ENCODE measurements around a stretch of chr14.

DNA sequence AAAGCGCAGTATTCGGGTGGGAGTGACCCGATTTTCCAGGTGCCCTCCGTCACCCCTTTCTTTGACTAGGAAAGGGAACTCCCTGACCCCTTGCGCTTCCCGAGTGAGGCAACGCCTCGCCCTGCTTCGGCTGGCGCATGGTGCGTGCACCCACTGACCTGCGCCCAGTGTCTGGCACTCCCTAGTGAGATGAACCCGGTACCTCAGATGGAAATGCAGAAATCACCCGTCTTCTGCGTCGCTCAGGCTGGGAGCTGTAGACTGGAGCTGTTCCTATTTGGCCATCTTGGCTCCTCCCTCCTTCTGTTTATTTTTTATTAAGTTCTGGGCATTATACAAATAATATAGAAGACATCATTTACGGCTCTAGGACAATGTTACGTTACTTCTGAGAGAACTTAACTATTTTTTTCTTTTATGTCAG lies 49.8 kb downstream of the RGS6 start:
- PRO-cap = no peak

DNA sequence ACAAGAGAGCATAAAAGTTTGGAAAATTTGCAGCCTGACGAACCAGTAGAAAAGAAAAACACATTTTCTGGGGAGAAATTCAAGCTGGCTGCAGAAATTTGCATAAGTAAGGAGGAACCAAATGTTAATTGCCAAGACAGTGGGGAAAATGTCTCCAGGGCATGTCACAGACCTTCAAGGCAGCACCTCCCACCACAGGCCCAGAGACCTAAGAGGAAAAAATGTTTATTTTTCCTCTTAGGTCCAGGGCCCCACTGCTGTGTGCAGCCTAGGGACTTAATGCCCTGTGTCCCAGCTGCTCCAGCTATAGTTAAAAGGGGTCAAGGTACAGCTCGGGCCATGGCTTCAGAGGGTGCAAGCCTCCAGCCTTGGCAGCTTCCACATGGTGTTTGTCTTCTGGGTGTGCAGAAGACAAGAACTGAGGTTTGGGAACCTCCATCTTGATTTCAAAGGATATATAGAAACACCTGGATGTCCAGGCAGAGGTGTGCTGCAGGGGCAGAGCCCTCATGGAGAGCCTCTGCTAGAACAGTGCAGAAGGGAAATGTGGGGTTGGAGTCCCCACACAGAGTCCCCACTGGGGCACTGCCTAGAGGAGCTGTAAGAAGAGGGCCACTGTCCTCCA lies 425.6 kb downstream of the RGS6 start:
- PRO-cap = no peak

GRCh38 chr14:72519050-72519819 lies 374.7 kb downstream of the DPF3 start:
- PRO-cap = no peak

GRCh38 chr14:72544404-72545237 lies 349.3 kb downstream of the DPF3 start:
- PRO-cap = no peak

- PRO-cap = no peak
These were observed 217.9 kb downstream of the DPF3 start for GRCh38 chr14:72675963-72676453.

DNA sequence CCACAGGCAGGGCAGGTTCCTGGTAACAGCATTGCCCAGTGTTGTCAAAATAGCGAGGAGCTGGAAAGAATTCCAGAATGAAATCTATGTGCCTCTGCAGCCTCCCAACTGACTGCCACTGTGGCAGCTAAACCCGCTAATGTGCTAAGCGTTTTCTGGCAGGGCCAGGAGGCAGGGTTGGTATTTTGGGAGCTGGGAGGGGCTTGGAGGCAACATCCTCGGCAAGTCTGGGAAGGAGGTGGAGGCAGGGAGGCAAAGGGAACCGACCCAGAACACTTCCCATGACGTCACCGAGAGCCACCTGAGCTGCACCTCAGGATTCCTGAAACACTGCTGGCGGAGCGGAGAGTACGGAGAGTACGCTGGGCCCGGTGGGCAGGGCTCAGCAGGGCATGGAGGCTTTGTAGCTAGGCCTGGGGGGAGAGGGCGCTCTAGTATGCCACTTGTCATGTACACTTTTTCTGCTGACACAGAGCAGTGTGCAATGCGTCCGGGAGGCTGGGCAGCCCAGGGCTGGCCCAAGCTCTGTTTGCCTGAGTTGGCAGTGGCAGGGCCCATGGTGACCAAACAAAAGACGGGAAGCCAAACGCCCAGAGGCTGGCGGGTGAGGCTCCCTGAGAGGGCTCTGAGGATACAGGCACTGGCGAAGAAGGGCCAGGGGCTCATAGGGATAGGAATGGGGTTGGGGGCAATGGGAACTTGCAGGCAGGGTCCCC lies 81.5 kb downstream of the DPF3 start:
- PRO-cap = no peak

- PRO-cap = no peak
These were observed 44.5 kb downstream of the DPF3 start for GRCh38 chr14:72849405-72849744.

GRCh38 chr14:72907908-72908346 lies 14.0 kb upstream of the DPF3 start:
- PRO-cap = no peak

DNA sequence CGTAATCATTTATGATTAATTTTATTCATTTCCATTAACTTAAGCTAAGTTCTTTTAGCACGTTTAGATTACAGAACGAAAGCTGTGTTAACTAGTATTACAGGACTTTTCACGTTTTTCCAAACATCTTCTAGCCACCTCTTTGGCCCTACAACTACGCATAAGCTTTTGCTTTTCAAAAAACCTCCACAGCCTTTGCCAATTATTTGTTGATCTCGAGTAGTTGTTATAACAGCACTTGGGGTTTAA lies 490 bp upstream of the RBM25 start:
- PRO-cap = no peak

- PRO-cap = no peak
These were observed 30.4 kb upstream of the PSEN1 start for GRCh38 chr14:73105633-73106532.

DNA sequence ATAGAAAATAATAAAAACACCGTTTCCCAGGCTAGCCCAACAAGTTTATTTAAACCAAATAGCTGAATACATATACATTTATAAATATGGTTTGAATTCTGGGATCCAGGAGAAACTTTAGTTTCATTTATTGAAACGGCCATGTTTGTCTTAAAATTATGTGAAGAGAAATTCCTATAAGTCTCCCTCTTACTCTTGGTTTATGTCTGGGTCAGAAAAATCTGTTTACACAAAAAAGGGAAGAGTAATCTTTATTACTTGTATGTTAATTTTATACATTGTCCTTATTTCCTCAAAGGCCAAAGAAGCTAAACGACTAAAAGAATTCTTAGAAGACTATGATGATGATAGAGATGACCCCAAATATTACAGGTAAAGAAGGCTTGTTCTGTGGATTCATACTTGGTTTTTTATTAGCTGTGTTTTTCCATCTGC lies 28.8 kb upstream of the PSEN1 start:
- PRO-cap = no peak

GRCh38 chr14:73220284-73220891 lies 16.9 kb upstream of the PAPLN start:
- PRO-cap = no peak

DNA sequence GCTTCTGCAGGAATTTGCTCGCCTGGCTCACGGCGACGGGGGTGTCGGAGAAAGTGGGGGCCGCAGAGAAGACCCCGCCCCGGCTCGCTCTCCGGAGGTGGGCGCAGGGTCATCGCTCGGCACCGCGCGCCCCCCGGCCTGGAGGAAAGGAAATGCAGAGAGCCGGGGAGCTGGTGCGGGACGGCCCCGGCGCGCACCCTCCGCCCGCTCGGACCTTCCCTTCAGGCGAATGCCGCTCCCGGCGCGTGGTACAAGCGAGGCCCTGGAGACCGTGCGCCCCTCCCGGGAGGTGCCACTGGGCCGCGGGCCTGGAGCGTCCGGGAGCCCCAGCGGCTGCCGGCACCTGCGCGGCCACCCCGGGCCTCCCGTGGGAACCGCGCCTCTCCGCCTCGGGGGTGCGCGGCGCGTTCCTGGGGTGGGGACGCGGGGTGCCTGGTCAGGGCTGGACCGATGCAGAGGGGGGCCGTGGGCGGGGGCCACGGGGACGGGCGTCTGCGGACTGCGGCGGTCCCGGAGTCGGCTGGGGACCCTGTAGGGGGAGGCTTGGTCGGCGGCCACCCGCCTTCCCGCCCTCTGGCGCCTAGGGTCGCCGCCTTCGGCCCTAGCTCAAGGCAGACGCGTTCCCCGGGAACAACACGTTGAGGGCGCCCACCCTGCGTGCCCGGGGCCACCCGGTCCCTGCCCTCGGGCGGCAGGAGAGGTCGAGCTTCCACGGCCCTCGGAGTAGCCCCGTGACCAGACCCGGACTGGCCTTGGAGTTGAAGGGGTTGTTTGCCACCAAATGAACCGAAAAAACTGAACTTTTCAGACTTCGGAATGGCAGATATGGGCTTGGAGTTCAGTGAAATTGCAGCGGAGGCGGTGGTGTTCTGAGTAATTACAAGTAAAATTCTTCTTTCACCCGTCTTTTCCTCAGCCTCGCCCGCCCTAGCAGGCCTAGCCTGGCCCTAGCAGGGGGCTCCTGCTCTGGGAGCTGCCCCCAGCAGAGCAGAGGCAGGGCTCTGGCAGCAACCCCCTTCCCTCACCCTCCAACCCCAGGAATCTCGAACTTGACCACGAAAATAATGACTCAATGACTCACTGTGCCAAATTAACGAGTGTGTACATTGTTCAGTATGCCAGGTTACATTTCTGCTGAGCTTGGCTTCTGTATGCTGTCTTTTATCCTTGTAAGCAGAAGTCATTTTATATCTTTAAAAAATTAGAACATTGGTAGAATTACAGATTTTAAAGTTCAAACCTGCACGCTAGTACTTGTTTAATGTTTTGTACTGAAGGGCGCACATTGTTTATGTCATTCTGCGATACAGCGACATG lies 807 bp downstream of the PAPLN start:
- PRO-cap = no peak

DNA sequence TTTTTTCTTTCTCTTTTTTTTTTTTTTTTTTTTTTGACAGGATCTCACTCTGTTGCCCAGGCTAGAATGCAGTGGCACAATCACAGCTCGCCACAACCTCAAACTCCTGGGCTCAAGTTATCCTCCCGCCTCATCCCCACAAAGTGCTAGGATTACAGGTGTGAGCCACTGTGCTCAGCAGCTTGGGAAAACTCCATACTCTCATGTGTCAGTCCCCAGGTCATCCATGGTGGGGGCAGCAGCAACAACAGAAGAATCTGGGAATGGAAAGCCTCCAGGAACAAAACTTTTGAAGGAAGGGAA lies 53.0 kb downstream of the NUMB start:
- PRO-cap = no peak

DNA sequence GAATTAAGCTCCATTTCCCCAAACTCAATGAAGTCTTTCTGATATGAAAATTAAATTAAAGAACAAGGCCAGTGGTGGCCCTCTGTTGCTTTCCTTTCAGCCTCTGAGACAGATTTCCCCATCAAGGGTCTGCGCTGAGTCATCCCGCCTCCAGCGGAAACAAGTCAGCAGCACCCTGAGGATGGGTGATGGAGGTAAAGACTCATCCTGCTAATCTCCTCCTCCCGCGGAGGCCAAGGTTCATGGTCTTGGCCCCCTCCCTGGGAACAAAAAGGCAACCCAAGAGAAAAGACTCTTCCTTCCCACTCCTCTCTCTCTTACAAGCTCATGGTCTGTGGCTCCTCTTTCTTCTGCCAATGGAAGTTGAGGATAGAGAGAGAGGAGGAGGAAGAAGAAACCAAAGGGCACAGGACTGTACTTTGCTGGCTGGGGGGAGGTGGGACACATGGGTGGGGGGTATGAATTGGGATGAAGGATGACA lies 9.1 kb upstream of the NUMB start:
- PRO-cap = no peak

DNA sequence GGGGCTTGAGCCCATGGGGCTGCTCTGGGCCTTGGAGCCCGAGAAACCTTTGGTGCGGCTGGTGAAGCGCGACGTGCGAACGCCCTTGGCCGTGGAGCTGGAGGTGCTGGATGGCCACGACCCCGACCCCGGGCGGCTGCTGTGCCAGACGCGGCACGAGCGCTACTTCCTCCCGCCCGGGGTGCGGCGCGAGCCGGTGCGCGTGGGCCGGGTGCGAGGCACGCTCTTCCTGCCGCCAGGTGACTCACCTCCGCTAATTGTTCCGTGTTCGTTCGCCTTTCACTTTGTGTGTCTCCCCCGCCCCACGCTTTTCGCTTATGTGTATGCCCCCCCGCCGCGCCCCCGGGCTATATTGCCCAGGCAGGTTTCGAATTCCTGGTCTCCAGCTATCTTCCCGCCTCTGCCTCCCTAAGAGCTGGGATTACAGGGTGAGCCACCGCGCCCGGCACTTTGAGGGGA lies 661 bp downstream of the ACOT2 start:
- PRO-cap = bidirectional peak, plus-strand start at position 256 of the sequence, minus-strand start at position 153 of the sequence; bidirectional peak, plus-strand start at position 282 of the sequence, minus-strand start at position 286 of the sequence

DNA sequence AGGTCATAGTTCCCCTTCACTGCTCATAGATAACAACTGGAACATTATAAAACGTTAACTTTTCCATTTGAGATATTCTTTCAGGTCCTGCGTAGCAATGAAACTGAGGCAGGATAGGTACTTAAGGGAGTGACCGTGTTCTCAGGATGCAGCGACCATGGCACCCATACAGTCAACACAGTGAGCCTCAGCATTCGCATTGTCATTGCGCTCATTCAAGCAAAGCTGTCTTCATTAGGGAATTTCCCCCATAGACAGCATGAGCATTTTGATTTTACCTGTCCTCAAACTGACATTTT lies 9.4 kb upstream of the ACOT4 start:
- PRO-cap = no peak

DNA sequence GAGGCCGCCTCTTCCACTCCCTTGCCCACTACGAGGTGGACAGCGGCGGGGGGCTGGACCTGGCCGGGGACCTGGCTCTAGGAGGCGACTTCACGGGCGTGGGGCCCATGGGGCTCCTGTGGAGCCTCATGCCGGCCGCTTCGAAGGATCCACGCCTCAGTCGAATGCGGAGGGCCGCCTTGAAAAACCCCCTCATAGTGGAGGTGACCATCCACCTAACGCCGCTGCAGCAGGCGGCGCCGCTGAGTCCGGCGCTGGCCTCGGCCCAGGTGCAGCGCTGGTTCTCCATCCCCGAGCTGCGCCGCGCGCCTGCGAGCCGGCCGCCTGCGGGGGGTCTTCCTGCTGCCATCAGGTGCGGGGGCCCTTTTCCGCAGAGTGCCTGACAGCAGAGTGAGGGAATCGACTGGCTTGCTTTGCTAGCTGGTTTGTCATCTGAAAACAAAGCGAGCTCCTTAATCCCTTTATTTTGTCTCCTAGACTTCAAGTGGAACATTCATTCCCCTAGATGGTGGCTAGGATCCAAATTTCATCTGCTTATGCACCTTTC lies 10.5 kb upstream of the DNAL1 start:
- PRO-cap = no peak

DNA sequence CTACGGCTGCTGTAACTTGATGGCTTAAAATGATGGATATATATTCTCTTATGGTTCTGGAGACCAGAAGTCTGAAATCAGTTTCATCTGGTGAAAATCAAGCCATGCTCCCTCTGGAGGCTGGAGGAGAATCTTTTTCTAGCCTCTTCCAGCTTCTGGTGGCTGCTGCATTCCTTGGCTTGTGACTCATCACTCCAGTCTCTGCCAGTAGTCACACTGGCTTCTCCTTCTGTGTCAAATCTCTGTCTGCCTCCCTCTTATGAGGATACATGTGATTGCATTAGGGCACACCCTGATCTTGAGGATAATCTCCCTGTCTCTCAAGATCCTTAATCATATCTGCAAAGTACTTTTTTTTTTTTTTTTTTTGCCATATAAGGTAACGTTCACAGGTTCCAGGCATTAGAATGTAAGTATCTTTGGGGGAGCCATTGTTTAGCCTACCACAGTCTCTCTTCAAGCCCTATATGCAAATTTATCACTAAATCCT lies 17.7 kb downstream of the DNAL1 start:
- PRO-cap = no peak

DNA sequence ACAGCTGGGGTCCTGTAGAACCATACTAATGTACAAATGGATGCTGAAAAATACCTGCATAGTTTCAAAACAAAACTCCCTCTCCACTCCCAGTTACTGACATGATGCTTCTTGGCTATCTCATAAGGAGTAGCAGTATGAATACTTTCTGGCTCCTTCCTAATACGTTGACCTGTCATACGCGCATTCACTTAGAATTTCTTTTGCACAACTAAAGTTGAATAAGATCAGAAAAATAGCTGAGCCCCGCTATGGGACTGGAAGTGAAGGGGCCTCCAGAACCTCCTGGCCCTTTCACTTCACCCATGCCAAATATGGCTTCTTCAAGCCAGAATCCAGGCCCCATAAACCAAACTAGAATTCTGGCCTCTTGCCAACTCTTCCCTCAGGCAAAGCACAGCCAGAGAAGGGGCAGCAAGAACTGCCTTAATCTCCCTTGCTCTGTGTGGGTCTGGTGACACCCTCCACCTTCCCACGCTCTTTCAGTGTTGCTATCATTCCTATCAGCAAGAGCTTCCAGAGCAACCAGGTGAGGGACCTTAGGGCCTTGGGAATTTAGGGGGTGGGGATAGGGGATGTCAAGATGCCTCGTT lies 3.0 kb upstream of the PNMA1 start:
- PRO-cap = no peak